Iris pigment epithelial cell (primary cell): Measurements from ENCODE around the genes GRAMD2A and TMEM202.

DNA sequence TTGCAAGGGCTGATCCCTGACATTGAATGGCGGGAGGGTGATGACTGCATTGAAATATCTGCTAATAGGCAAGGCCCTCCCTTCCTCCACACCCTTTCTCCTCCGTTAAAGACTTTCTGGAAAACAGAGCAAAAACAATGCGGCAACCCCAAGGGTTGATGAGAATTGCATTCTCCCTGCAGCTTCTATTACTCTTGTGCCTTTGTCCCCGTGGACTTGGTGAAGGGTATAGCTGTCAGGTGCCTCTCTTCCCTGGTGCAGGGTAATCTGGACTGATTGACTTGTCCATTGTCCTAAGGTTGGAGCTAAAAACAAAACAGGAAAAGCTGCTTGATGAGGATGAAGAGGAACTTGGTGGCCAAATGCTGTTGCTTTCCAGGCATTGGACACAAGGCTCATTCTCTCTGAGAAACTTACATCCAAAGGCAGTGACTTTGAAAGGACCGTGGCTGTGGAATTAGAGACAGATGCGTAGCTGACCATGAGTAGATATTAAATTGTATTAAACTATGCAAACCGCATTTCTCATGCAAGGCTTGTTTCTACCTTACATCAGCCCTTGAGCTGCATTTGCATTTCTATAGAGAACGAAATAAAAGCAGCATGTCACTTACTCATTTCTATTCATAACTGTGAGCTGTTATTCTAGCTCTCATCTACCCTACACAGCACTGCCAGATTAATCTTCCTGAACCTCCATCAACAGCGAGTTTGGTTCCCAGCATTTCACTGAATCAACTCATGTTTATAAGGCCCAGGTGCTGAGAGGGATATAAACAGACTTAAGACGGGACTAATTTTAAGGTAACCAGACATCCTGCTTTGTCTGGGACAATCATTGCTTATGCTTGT, 72.1 kb downstream of the THSD4 start:
- RRBS, result no CpG with 5 or more reads among the region's 10 CpGs

DNA sequence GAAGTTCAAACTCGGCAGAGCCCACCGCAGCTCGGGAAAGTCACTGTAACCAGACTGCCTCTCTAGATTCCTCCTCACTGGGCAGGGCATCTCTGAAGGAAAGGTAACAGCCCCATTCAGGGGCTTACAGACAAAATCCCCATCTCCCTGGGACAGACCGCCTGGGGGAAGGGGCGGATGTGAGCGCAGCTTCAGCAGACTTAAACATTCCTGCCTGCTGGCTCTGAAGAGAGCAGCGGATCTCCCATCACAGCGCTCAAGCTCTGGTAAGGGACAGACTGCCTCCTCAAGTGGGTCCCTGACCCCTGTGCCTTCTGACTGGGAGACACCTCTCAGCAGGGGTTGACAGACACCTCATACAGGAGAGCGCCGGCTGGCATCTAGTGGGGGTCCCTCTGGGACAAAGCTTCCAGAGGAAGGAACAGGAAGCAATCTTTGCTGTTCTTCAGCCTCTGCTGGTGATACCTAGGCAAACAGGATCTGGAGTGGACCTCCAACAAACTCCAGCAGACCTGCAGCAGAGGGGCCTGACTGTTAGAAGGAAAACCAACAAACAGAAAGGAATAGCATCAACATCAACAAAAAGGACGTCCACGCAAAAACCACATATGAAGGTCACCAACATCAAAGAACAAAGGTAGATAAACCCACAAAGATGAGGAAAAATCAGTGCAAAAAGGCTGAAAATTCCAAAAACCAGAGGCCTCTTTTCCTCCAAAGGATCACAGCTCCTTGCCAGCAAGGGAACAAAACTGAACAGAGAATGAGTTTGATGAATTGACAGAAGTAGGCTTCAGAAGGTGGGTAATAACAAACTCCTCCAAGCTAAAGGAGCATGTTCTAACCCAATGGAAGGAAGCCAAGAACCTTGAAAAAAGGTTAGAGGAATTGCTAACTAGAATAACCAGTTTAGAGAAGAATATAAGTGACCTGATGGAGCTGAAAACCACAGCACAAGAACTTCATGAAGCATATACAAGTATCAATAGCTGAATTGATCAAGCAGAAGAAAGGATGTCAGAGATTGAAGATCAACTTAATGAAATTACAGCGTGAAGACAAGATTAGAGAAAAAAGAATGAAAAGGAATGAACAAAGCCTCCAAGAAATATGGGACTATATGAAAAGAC, 150.9 kb downstream of the THSD4 start:
- RRBS, result no CpG with 5 or more reads among the region's 13 CpGs

DNA sequence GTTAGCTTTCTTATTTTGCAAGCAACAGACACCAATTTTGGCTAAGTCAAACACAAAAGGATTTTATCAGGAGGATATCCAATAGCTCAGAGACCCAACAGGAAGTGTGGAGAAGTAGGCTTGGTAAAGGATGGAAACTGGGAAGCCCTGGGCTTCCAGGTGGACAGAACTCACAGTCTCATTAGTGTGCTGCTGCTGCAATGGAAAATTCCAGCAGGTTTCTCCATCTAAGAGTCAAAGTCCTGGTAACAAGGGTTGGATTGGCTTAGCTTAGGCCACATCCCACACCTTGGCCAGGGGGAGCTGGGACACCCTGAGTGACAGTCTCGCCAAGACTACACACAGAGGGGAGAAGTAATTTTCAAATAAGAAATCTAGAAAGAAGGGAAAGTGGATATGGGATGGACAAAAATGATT, 158.5 kb downstream of the THSD4 start:
- RRBS, result no CpG with 5 or more reads among the region's 1 CpG

DNA sequence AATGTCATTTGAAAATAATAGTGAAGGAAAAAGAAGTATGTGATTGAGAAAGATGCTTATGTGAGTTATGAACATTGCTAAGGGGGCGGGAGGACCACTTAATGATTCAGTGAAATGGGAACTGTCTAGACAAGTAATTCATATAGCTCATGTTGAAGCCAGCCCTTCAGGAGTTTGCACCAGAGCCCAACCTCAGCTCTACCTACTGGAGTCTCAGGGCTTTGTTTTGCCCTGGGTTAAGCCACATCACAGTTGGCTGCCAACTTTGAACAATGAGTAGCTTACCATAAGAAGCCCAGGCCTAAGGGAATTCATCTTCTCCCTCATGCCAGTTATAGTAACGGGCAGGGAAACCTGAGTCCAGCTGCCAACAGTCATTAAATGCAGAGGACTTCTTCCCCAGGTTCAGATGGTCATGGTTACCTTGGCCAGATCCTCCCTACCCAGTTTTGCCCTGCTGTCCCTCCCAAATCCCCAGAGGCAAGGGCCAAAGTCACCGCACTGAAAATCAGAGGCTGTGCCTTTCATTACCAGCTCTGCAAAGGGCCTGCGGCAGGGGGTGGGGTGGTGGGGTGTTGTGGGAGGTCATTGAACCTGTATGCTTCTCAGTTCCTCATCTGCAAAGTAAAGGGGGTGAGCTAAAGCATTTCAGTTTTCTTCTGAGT, 302.2 kb upstream of the NR2E3 start:
- RRBS, result no CpG with 5 or more reads among the region's 4 CpGs

- RRBS, result no CpG with 5 or more reads among the region's 2 CpGs
Observed at GRCh38 chr15:71626137-71626445, 184.3 kb upstream of the NR2E3 start.

DNA sequence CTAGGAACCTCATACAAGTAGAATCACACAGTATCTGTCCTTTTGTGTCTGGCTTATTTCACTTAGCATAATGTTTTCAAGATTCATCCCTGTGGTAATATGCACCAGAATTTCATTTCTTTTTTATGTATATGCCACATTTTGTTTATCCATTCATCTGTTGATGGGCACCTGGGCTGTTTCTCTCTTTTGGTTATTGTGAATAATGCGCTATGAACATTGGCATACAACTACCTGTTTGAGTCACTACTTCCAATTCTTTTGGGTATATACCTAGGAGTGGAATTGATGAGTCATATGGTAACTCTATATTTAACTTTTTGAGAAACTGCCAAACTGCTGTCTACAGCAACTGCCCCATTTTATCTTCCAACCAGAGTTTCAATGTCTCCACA, 133.7 kb upstream of the NR2E3 start:
- RRBS, result no CpG with 5 or more reads among the region's 1 CpG

DNA sequence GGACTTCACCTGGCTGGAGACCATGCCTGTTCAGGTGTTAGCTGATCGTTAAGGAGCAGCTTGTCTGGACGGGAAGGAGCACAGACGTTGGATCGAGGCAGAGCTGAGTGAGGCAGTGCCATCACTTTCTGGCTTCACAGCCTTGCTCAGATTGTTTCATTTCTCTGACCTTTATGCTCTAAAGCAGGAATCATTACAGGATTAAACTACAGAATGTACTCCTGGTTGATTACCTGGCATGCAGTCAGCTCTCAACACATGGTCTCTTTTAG, 119.0 kb upstream of the NR2E3 start:
- RRBS, result no CpG with 5 or more reads among the region's 4 CpGs

DNA sequence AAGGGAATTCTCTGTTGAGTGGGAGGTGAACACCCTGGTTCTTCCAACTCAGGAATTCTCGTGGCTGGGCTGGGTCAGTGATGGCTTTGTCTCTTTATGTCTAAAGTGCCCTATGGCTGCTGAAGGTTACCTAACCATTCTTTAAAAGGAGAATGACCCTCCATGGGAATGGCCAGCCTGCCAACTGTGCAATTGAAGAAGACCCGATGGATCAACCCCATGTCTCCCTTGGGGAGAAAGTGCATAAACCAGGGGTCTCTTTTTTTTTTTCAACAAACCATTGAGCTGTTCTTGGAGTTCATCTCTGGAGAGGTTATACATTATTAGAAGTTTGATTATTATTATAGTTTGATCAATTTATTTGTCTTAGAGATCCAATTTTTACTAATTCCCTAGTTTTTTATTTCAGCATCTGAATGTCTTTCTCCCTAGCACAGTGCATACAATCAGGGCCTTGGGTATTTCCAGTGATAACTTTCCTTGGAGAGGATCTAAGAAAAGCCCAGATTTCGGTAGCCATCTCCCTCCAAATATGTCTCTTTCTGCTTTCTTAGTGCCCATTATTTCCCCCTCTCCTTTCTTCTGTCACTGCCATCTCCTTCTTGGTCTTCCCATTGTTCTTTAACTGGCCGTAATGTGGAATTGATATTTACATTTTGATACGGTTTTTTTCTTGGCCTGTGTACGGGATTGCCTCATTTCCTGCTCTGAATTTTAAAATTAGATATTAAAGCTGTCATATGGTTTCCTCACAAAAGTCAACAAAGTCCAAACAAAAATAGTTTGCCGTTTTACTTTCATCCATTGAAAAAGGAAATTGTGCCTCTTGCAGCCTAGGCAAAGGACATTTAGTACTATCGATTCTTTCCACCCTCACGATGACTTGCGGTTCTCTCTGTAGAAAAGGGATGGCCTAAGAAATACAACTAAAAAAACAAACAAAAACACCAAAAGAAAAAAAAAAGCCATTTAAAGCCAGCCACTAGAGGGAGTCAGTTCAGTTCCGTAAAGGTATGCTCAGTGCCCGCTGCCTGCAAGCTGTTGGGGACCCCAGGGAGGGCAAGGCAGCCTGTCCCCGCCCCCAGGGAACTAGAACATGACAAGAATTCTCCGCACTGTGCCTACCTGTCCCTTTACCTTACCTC, 30.4 kb upstream of the NR2E3 start:
- RRBS, result no CpG with 5 or more reads among the region's 14 CpGs

DNA sequence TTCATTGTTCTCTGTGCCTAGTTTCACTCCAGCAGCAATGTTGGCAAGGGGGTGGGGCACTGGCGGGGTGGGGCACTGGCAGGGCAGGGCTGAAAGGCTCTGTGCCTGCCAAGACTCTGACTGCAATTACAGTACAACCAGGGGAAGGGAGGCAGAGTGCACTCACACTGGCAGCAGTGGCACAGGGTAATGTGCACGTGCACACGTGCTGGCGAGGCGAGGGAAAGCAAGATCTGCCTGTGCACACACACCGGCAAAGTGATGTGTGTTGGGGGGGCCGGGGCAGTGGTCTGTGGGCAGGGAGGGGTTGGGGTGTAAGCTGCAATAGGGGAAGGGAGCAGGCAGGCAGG, 31.6 kb downstream of the MYO9A start:
- RRBS, result 86% methylated on average over 1 of the region's 7 CpGs

GRCh38 chr15:72169932-72170845, 27.4 kb downstream of the GRAMD2A start:
- RRBS, result no CpG with 5 or more reads among the region's 21 CpGs

GRCh38 chr15:72176124-72176853, 21.3 kb downstream of the GRAMD2A start:
- RRBS, result no CpG with 5 or more reads among the region's 11 CpGs

GRCh38 chr15:72197698-72198623, at the start of gene GRAMD2A:
Gene GRAMD2A, minus strand, starts transcription at chr15:72197787.
- RRBS, result 16% methylated on average over 17 of the region's 55 CpGs

GRCh38 chr15:72198624-72198902, 976 bp upstream of the GRAMD2A start:
- RRBS, result no CpG with 5 or more reads among the region's 6 CpGs

DNA sequence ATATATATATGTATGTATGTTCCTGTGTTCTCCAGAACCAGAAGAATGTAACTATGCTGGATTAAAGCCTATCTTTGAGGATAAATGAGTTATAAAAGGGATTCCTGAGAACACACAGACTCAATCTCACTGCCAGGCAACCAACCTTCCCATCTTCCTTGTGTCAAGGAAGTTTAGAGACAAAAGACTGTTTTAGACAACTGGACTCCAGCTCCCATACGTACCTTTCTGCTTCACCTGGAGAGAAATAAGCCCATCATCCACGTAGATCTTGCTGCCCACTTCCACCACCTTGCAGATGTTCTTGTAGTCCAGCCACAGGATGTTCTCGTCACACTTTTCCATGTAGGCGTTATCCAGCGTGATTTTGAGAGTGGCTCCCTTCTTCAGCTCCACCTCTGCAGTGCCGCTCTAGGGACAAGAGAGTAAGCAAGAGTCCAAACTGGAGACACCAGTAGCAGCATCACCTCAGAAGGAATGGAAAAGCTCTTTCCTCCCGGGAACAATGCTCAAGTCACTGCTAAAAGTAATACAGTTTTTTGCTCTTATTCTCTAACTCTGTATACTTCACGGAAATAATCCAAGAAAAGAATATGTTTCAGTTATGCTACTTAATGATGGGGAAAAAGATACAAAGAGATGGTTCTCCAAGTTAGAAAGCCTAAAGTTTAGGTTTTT, 12.0 kb upstream of the GRAMD2A start:
- RRBS, result no CpG with 5 or more reads among the region's 8 CpGs

- RRBS, result no CpG with 5 or more reads among the region's 3 CpGs
Observed at GRCh38 chr15:72221065-72221414, 9.9 kb downstream of the PKM start.

GRCh38 chr15:72398098-72398485, at the start of gene TMEM202:
Gene TMEM202, plus strand, starts transcription at chr15:72398305.
- RRBS, result no CpG with 5 or more reads among the region's 3 CpGs

DNA sequence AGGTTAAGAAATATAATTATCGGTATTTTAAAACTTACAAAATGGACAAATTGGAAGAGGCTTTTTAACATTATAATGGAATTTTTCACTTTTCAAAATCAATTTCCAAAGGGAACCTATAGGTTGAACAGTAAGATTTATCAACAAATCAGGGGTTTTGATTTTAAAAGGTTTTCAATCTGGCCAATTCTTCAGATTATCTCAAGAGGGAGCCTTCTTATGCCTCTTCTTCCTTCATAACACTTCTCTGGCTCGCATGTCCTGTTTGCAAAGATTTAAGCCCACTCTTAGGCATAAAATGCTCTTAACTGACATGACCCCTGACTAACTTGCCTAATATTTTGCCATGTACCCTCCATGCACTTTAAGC, 1.3 kb upstream of the ARIH1 start:
- RRBS, result no CpG with 5 or more reads among the region's 2 CpGs

GRCh38 chr15:72575666-72576250, 78.7 kb upstream of the GOLGA6B start:
- RRBS, result no CpG with 5 or more reads among the region's 8 CpGs

GRCh38 chr15:72731111-72731574, 45.1 kb downstream of the BBS4 start:
- RRBS, result no CpG with 5 or more reads among the region's 3 CpGs

DNA sequence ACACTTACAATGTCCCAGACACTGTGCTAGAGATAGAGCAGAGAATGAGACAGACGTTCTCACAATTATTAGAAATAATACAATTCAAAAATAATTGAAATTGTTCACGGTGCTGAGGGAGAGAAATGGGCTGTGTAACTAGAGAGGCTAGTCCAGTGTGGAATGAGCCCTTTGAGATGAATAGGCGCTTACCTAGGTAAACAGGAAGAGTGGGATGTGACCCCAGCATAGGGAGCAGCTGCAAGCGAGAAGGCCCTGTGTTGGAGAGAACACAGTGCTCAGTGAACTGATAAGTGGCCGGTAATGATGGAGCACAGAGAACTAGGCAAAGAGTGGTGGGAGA, 104.0 kb downstream of the HCN4 start:
- RRBS, result no CpG with 5 or more reads among the region's 5 CpGs